Smooth muscle cell (in vitro differentiated cells): ENCODE measurements around a stretch of chr5.

GRCh38 chr5:134376459-134376961, 5.1 kb downstream of the UBE2B start:
- RAMPAGE, long total RNA = no peak

- RAMPAGE, long total RNA = no peak
Observed at GRCh38 chr5:134533355-134533973, 8.0 kb downstream of the JADE2 start.

DNA sequence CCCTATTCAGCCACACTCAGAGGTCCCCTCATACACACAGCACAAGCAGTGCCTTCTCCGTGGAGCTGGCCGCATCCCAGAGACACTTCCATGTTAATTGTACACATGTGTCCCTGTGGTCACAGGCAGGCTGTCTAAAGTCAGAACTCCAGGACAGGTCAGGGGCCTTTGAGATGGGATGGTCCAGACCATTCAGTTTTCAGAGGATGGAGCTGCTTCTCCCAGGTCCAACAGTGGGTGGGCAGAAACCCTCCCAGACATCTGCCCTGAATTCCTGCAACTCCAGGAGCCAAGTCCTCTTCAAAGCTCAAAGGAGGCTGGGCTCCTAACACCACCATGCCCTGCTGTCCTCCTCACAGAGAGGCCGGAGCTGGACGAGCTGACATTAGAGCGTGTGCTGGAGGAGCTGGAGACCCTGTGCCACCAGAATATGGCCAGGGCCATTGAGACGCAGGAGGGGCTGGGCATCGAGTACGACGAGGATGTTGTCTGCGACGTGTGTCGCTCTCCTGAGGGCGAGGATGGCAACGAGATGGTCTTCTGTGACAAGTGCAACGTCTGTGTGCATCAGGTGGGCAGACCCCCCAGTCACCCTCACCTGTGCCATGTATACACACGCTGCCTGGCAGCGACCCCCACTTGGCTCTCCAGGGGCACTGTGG, 35.0 kb downstream of the JADE2 start:
- RAMPAGE, long total RNA = no peak

DNA sequence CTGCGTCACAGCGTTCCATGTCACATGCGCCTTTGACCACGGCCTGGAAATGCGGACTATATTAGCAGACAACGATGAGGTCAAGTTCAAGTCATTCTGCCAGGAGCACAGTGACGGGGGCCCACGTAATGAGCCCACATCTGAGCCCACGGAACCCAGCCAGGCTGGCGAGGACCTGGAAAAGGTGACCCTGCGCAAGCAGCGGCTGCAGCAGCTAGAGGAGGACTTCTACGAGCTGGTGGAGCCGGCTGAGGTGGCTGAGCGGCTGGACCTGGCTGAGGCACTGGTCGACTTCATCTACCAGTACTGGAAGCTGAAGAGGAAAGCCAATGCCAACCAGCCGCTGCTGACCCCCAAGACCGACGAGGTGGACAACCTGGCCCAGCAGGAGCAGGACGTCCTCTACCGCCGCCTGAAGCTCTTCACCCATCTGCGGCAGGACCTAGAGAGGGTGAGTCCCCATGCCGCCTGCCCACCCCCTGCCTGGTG, 40.7 kb downstream of the JADE2 start:
- RAMPAGE, long total RNA = no peak

DNA sequence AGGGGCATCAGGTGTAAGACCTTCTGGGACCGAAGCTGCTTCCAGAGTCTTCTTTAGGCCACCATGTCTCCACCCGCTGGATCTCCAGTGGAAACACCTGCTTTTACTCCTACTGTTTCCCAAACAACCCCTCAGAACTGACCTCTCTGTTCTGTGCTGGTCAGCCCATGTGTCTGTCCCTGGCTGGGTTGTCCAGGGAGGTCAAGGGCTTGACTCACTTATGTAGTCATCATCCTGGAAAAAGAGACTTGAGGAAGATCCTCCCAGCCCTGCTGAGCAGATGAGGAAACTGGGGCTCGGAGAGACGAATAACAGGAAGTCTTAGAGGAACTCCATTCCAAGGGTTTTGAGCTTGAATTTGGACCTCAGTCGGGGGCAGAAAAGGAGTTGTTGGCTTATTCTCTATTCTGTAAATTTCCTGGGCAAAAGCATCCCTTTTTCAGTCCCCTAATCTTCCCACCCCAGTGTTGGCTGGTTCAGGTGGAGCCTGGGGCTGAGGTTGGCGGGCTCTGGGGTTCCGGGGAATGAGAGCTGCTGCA, 42.6 kb downstream of the JADE2 start:
- RAMPAGE, long total RNA = no peak

DNA sequence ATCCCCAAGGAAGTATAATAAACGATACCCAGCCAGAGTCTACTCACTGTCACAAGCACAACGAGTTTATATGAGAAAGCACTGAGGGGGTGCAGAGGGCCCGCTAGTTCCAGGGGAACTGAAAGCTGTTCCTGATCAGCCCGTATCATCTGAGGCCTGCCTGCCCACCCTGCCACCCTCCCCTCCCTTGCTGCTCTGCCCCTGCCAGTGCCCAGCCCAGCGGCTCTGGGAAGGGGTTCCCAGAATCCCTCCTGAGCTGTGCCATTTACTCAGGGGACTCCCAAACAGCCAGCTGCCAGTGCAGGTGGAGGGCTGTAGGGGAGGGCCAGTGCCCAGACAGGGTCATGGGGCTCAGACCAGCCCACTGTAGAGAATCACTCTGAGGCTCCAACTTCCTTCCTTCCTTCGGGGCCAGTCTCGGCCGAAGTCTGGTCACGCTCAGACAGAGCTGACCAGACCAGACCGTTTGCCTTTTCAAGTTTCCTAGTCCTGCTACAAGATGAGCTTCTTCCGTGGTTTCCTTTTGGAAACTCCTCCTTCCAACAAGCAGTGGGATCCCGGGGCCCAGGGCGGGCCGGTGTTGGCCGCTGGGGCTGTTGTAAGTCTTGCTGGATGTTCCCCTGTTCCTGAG, 52.7 kb downstream of the SAR1B start:
- RAMPAGE, long total RNA = no peak

- RAMPAGE, long total RNA = no peak
Observed at GRCh38 chr5:134846601-134847132, 899 bp downstream of the C5orf24 start.

DNA sequence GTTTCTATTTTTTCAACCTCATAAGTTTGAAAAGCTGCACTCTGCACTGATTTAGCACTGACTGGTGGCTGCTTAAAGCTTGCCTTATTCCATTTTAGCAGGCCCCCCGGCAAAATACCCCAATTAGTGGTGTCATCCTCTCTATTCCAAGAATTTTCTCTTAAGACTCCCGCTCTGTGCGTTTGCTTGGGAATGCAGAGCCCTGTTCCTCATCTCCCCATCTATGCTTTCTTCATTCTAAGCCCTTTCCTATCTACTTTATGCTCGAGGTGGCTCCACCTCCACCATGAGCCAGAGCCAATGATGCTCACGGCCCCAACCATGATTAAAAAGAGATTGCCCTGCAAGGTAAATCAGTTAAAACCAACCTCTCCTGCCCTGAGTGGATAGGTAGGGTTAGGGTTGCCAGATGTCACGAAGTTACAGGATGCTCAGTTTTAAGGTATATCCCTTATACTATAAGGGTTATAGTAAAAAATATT, 715 bp upstream of the TXNDC15 start:
- RAMPAGE, long total RNA = no peak

- RAMPAGE, long total RNA = no peak
Observed at GRCh38 chr5:134913109-134913750, 8.3 kb downstream of the PCBD2 start.

GRCh38 chr5:135039631-135040379, 5.8 kb upstream of the PITX1 start:
- RAMPAGE, long total RNA = start-site peak on the minus strand at chr5:135039737-135039810, 130 and 94 reads in 2 replicates

DNA sequence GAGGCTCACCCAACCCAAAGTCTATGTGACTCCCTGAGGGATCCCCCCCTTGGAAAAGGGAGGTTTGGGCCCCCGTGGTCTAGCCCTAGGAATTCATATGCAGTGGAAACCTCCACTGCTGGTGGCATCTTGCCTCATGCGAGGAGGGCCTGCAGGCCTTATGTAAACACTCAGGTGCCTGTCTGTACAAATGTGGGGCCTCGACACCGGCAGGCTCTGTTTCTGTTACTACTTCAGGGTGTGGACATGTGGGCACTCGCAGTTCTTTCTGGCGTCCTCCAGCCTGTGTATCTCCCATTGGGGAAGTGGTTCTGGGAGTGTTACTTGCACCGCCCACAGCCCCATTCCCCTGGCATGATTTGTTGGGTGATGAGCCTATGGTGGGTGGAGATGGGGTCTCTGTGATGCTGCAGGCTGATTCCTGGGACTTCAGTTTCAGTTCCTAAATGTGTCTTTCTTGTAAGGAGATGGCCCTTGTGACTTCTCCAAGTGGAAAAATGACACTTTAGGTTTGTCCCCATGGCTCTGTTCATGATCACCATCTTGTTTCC, 82.1 kb upstream of the PITX1 start:
- RAMPAGE, long total RNA = no peak

DNA sequence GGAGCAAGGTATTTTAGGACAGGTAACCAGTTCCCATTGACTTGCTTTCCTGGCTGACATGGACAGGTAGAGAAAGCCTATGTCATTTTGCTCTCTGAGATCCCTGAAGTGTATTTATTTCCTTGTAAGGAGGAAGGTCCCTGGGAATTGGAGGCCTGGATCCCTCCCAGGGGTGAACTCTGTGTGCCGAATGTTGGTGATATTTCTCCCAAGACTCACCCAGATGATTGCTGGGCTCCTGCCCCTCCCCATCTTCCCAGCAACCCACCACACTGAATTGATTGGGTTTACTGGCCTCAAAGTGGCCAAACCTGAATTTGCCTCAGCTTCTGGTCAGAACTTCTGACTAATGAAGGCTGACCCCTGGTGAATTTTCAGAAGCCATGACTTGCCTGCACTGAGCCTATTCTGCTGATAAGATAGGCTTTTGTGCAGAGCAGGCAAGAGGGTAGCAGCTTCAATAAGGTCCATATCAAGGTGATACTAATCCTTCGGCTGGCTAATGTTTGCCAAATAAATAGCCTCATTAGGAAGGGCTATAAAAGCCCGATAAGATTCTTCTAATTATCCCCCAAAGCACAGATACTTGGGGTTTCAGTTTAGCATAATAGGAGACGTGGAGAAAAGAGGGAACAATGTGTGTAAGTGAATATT, 152.8 kb upstream of the PITX1 start:
- RAMPAGE, long total RNA = no peak

DNA sequence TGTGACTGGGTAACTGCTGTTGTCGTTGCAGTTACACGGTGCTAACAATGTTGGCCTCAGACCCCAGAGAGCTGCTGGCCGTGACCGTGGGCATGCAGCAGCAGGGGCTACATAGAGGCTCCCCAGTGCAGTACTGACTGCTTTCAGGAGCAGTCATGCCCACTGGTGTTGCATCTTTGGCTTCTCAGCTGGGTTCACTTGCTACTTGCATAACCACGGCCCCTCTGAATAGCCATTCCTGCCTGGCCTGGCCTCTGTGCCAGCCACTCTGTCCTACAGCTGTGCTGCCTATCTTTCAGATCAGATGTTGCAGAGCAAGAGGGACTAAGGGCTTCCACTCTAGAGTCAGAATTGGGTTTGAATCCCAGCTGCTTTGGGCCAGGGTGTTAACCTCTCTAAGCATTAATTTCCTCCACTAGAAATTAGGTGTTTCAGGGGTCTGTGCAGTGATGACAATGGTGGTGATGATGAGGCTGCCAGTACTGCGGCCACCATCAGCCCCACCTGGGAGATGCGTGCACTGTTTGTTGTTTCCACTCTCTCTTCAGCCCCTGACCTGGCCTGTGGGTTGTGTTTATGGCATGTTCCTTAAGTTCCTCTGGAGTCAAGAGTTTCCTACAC, 60.4 kb downstream of the MACROH2A1 start:
- RAMPAGE, long total RNA = no peak

DNA sequence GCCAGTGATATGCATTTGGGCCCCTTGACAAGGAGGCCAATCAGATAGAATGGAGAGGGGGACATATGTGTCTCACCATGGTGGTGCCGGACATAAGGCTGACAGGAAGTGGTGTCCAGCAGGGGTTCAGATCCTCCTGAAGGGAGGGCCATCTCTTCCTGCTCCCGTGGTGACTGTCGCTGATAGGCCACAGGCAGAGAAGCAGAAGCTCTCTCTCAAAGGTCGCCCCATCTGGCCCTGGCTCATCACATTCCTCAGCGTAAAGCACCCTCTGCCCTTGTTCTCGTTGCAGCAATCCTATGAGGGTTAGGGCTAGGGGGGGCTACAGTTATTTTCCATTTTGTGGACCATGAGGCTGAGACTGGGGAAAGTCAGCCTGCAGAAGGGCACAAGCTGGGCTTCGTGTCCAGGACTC, 13.0 kb downstream of the DCANP1 start:
- RAMPAGE, long total RNA = no peak

- RAMPAGE, long total RNA = no peak
Observed at GRCh38 chr5:135821230-135821937, 13.1 kb upstream of the SLC25A48 start.

GRCh38 chr5:135998078-135998433, 30.7 kb upstream of the TGFBI start:
- RAMPAGE, long total RNA = no peak

DNA sequence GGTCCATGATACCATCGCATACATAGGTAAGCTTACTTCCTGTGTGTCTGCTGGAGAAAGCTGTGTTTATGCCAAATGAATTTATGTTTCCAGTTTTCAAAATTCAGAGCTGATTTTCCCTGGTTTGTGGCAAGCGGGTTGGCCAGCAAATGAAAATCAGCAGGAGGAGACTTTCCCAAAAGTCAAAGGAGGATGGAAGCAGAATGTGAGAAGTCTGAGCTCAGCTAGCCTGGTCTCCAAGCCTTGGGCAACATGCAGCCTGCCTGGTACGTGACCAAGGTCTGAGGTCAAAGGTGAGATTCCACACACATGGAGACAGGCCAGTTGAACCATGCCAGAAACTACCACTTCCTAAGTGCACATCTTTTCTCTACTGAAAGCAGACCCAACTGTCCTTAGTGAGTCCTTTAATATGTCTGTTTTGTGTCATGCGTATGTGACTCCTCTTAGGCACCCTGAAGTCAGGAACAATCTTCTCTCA, 10.0 kb upstream of the TGFBI start:
- RAMPAGE, long total RNA = no peak

GRCh38 chr5:136020547-136021115, 8.2 kb upstream of the TGFBI start:
- RAMPAGE, long total RNA = no peak

DNA sequence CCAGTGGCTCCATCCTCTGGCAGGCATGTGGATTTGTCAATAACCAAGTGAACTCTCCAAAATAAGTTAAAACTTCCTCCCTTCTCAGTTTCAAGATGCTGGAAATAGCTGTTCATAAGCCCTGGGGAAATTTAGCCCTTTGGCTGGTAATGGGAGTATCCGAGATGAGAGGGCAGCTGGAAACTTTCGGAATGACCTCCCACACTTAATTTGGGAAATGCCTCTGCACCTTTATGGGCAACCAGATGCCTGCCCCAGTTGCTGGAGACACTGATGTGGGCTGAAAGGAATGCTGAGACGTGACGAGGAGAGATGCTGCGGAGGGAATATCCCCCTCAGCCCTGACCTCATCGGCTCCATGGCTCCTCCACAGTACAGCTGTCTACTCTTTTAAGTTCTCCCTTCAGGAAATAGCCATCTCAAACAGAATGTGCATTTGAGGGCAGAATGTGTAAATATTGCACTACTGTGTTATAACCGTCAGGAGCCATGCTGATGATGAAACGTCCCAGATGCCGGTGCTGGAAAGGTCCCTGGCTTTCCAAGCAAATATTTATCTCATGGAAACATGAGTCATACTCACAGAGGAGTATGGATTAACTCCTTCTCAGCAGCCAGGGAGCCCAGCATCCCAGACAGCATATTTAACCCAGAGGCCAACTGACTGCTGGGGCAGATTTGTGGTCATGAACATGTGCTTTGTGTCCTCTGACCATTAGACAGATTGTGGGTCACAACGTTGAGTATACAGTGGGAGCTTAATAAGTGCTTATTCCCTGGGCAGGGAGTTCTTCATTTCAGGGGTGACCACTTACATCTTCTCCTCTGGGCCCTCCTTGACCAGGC, 29.6 kb downstream of the TGFBI start:
- RAMPAGE, long total RNA = no peak

- RAMPAGE, long total RNA = no peak
Observed at GRCh38 chr5:136094318-136095041, 38.2 kb upstream of the SMAD5 start.